Subcutaneous preadipocyte (primary cell): ENCODE measurements around the gene MYO3B.

- CAGE, long polyA plus RNA: no peak
These were observed 134.8 kb downstream of the STK39 start for GRCh38 chr2:168112340-168113304.

GRCh38 chr2:168179420-168179964 is 67.9 kb downstream of the STK39 start:
- CAGE, long polyA plus RNA: no peak

DNA sequence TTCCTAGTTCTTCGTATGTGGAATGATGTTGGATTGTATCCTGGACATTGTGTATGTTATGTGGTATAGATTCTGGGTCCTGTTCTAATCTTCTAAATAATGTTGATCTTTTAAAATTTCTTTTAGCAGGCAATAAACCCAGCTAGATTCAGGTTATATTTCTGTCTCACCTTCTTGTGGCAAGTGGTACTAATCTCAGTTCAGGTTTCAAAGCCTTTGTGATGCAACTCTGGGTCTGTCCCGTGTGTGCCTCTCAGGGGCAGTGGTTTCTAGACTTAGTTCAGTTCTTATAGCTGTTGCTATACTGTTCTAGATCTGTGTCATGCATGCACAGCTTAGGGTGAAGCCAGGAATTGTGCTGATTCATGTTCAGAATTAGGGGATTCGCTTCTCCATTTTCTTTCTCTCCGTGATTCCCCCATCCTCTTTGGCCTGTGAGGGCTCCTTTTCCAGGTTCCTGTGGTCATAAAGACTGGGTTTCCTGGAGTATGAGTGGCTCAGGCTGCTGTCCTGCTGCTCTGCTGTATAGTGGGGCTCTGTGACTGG is 33.9 kb downstream of the CERS6 start:
- CAGE, long polyA plus RNA: no peak

DNA sequence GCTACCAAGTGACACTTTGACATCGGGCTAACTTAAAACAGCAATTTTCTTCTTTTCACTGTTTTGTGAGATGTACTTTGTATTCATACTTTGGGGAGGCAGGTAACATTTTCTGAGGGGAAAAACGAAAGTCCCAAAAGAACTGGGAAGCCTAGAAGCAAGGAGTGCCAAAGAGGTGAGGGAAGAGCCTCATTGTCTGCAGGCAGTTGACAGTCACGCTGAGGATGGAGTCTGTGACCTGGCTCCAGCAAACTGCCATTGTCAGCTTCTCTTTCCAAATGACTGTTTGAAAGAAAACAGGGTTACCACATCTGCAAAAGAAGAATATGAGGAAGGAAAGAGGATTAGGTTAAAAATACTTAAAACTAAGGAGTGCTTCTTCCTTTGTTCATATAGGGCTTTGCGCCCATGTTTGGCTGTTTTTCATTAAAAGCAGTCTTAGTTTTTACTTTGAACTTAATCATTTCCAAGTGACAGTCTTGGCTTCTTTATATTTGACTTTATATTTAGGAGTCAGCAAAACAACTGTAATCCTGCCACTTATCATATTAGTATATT is 34.9 kb downstream of the CERS6 start:
- CAGE, long polyA plus RNA: no peak

- CAGE, long polyA plus RNA: no peak
These were observed 70.7 kb downstream of the CERS6 start for GRCh38 chr2:168526731-168527264.

- CAGE, long polyA plus RNA: no peak
These were observed 160.9 kb downstream of the CERS6 start for GRCh38 chr2:168617002-168617413.

- CAGE, long polyA plus RNA: no peak
These were observed 22.8 kb upstream of the NOSTRIN start for GRCh38 chr2:168779571-168780033.

GRCh38 chr2:169071170-169071850 is 1.9 kb downstream of the DHRS9 start:
- CAGE, long polyA plus RNA: no peak

GRCh38 chr2:169528899-169530130 is 19.8 kb downstream of the KLHL41 start:
- CAGE, long polyA plus RNA: no peak

DNA sequence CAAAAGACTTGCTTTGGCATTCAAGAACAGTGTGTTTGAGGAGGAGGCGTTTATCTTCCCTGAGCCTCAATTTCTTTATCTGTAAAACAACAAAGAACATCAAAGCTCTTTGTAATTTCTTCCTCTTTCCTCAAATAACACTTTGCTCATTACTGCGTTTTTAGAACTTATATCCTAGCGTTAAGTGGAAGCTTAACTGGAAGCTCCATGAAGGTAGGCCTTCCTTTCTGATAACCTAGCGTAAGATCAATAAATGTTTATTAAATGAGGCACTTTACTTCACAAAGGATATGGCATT is 315 bp upstream of the PPIG start:
- CAGE, long polyA plus RNA: no peak

- CAGE, long polyA plus RNA: no peak
These were observed 6.2 kb downstream of the KLHL23 start for GRCh38 chr2:169739834-169740258.

- CAGE, long polyA plus RNA: no peak
These were observed 14.7 kb upstream of the SSB start for GRCh38 chr2:169783998-169784399.

GRCh38 chr2:169789520-169790366 is 8.9 kb upstream of the SSB start:
- CAGE, long polyA plus RNA: no peak

DNA sequence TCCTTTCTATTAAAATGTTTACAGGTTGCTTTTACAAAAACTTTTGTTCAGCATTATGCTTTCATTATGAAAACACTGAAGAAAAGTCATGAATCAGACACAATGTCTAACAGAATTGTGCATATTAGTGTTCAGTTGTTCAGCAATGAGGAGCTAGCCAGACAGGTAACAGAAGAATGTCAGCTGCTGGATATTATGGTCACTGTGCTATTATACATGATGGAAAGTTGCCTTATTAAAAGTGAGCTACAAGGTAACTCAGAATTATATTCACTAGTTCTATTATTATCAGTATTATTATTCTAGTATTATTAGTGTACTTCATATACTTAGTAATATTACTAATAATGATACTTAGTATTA is 69.2 kb downstream of the UBR3 start:
- CAGE, long polyA plus RNA: no peak

DNA sequence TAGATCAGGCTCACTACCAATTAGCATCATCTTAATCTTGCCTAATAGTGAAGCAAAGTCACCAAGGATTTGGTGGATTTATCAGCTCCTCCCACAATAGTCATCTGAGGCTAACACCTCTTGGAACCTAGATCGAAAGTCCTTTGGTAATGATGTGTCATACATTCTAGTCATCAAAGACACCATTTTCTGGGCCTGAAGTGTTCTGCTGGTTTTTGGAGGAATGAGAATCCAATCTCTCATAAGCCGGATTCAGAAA is at the start of gene MYO3B:
MYO3B (plus strand) TSS at position 130 of the 259 bp plus-strand sequence.
- CAGE, long polyA plus RNA: no peak

DNA sequence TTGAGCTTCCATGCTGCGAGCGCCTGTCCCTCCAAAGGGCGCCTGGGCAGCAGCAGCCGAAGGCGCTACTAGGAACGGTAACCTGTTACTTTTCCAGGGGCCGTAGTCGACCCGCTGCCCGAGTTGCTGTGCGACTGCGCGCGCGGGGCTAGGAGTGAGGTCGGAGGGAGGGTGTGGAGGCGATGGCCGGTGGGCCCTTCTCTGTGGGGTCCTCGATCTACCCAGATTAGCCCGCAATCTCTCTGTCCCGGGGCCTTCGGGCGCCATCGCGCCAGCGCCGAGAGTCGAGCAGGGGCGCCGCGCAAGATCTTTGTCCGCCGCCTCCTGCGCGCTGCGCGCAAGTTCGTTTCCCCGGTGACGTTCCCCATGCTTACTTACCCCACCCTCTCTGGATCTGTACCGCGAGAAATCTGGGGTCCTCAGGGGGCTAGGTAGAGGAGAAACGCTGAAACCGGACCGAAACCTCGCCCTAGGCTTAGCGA is 694 bp downstream of the GAD1 start:
- CAGE, long polyA plus RNA: no peak

GRCh38 chr2:170965990-170967159 is 37.3 kb downstream of the GORASP2 start:
- CAGE, long polyA plus RNA: no peak

- CAGE, long polyA plus RNA: no peak
These were observed 114.3 kb downstream of the METTL8 start for GRCh38 chr2:171319181-171320186.

GRCh38 chr2:171326880-171327274 is 106.9 kb downstream of the METTL8 start:
- CAGE, long polyA plus RNA: no peak

DNA sequence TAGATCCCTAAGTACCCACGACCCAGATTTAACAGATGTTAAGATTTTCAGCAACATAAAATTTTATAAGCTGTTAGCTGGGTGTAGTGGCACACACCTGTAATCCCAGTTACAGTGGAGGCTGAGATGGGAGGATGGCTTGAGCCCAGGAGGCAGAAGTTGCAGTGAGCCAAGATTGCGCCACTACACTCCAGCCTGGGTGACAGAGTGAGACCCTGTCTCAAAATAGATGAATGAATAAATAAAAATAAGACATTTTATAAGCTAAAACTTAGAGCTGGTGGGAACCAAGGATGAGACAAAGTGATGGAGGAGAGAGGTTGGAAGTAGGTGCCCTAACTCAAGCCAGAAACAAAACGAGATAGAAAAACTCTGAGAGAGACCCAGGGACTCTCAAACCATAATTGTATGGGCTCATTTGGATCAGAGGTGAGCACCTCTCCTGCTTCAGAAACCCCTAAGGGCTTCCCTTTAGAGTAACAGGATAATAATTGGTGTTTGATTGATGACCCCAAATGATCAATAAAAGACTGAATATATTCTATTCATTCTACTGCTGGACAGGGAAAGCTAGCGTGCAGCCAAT is 12.6 kb downstream of the CYBRD1 start:
- CAGE, long polyA plus RNA: no peak